ENCODE measurements around a stretch of chr11.

DNA sequence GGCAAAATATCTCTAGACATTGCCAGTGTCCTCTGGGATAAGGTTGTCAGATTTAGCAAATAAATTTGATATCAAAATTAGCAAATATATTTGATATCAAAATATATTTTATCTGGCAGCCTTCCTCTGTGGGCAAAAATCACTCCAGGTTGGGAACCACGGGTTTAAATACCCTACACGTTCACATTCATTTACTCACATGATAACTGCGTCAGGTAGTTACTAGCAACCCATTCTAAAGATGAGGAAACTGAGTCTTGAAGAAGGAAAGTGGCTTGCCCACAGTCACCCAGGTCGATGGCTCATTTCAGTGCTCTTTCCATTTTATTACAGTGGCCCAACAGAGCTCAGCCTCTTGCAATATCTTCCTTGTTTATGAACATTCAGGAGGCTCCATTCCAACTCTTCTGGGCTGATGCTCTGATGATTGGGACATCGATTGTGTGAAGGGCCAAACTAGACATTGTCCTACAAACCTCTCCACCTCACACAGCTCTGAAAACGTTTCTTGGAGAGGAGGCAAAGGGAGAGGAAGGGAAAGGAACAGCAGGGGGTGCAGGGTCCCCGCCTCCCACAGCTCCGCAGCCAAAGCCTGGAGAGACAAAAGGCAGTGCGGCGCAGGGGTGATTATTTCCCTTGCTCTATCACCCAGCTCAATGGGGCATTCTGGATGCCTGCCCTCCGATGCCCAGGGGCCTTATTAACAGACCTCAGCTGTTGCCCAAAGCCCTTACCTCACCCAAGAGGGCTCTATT lies 19.4 kb upstream of the CDON start:
- PRO-cap, result no peak

- PRO-cap, result bidirectional peak, plus-strand start at chr11:126154301, minus-strand start at chr11:126154121
Observed at GRCh38 chr11:126153981-126154424, 57.4 kb downstream of the RPUSD4 start.

- PRO-cap, result no peak
Observed at GRCh38 chr11:126172479-126173258, 38.8 kb downstream of the RPUSD4 start.

DNA sequence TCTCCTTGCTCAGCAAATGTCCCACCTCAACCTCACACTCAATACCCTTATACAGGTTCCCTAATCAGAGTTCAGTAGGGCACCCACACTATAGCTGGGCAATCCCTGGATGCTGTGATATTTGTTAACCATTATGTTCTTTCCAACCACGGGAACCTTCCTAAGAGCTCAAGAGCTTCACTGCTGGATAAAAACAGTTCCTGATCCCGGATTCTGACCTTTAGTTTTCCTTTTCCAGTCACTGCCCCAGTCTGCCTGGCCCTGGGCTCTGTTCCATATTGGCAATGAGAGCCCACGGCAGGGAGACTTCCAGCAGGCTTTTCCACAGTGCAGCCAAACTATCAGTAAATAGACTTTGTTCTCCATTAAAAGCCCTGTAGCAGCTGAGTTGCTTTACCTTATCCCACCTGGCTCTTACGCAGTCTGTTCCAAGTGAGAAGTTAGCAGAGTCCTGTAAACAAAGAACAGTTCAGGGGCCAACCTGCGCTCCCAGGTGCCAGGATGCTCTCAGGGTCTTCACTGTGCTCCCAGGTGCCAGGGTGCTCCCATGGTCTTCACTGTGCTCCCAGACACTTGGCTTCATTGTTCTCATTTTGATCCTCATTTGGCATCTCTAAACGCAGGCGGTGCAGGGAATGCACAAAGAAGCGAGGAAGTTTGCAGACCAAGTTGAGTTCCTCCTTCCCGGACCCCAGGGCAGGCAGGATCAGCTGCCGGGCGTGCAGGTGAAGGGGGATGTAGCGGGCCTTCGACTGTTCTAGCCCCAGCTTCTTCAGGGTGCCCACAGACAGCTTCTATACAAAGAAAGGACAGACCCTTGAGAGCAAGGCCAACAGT lies 8.4 kb downstream of the RPUSD4 start:
- PRO-cap, result no peak

- PRO-cap, result no peak
Observed at GRCh38 chr11:126277804-126278642, 4.9 kb upstream of the TIRAP start.

DNA sequence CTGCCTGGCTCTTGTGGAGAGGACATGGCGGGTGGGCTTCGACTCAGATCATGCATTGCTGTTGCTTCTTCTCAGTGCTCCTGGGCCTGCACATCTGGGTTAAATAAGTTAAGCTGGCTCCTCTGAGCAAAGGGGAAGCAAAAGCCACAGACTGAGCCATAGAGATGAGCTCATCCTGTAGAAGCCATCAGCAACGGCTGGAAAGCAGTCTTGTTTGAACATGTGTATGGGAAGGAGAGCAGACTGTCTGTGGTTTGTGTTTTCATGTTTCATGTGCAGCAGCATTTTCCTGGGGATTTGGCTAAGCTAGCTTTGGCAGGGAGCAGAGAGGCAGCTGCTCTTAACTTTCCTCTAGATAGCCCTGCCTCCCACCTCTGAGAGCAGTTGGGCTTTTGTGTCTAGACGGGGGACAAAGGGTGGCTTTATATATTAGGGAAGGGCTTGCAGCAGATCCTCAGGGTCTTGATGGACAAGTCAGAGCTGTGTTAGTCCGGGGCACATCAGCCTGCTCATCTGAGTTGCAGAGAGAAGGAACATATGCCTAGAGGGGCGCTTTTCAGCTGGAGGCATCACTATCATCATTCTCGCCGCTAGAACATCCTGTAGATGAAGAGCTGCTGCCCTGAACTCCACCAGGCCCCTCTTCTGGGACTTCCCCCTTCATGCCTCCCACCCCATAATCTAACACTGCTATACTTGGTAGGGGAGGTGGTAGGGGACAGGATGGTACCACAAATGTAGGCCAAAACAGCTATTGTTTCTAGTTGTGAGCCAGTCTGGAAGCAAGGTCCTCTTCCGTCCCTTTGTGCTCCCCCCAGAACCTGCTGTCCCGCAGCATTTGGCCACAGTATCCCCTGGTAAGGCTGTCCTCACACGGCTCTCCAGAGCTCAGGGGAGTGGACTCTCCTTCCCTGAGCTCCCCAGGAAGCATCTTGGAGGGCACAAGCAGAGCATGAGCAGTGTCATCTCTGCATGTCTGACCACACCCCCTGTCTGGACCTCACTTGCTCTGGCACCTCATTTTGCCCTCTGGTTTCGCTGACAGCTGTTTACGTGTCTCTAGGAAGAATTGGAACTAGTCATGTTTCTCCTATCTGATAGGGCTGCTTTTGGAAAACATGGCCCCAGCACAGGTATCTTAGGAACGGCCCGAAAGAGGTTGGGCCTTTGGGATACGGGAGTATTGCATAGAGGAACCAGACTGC lies 15.2 kb downstream of the DCPS start:
- PRO-cap, result no peak

DNA sequence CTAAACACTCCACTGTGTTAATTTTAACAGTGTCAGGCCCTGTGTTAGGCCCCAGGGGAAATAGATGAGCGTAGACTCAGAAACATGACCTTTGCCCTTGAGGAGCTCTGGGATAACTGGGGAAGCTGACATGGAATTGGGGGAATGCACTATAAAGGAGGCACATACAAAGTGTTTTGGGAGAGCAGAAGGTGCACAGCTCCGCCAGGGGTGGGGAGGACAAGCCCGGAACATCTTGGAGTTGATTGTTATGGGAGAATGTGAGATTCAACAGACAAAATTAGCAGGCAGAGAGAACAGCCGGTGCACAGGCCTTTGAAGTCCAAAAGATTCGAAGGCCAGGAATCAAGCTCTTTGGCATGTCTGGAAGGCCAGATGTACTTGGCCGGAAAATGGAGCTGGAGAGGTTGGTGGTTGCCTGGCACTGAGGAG lies 71.8 kb downstream of the ST3GAL4 start:
- PRO-cap, result no peak

GRCh38 chr11:126474927-126475503 lies 119.5 kb downstream of the ST3GAL4 start:
- PRO-cap, result no peak

- PRO-cap, result no peak
Observed at GRCh38 chr11:127003060-127003558, 2.5 kb upstream of the KIRREL3 start.

DNA sequence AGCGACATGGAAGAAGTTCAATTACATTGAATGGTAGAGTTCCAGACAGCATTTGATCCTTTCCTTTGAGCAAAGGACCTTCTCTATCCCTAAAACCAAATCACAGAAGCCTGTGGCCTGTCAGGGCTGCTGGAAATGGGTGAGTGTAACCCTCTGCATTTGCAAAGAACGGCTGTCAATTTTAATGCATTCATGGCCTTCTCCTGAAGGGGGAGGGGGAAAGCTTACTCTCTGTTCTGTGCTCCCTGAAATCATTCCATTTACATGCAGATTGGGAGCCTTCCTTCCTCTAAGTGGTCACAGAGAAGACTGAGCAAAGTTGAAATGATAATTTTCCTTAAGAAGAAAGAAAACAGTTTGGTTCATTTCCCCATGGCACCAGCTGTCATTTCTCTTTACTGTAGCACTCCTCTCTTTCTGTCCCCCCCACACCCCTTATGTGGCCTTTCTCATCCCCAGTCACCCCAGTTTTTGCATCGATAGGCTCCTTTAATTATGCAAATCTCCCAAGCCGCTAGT lies 109.3 kb upstream of the KIRREL3 start:
- PRO-cap, result no peak

- PRO-cap, result unidirectional peak, plus-strand start at chr11:127758175
Observed at GRCh38 chr11:127758099-127758450, 757.5 kb upstream of the KIRREL3 start.

- PRO-cap, result no peak
Observed at GRCh38 chr11:128021324-128021852, 566.0 kb downstream of the ETS1 start.

- PRO-cap, result no peak
Observed at GRCh38 chr11:128208325-128209063, 378.9 kb downstream of the ETS1 start.

DNA sequence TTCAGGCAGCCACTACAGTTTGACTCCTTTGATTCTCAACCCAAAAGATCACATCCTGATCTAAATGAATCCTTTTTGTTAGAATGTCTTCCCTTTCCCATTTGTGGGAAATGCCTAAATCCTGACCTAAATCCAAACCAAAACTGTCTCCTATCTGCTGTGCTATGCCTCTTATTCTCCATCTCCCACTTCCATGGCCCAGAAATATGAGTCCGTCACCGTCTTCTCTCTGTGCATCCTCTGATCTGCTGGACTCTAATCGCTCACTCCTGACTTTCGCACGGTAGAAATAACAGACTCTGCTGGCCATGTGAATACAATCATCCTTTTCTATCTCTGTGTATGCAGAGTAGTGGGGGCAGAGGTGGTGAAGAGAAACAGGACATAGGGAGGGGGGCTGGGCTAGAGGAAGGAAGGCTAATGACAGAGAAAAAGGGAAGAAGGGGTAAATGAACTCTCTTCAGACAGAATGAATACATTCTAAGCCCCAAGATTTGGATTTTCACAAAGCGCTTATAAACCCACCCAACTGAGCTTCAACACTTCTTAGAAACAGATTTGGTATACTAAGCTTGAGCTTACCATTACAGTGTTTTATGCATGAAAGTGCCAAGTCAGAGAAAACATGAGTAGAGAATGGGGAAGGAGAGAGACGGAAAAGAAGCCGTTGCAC lies 324.9 kb downstream of the ETS1 start:
- PRO-cap, result bidirectional peak, plus-strand start at position 387 of the sequence, minus-strand start at position 261 of the sequence

DNA sequence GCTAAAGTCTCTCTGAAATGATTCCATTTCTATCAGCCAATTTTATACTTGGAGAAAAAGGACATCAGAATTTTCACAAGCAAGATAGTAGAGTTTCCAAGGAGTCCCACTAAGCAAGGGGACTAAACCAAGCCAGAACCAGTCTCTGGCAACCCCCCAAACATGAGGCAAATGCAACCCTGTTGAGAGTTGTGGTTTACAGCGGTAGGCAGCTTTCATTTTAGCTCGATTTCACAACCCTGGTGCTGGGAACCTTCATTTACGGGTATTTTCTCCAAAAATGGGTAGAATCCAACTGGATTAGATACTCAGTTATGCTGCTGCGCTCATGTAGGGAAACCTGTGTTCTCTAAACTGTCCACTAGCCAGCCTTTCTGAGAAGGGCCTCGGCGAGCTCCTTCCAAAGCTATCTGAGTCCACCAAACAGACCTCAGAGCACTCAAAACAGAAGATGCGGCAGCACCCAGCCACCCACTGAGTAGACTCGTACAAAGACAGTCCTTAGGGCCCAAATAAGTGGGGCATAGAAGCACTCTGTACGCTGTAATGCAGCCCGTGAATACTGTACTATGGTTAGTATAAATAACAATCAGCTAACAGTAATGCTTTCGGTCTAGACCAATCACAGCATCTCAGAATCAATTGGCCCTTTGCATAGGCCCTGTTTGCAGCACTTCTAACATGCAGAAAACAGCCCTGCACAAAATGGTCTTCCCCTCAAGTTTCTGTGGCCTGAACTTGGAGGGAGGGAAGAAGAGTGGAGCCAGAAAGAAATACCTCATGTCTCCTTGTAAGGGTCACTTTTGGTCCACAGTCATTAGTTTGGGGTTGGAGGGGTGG lies 104.7 kb downstream of the ETS1 start:
- PRO-cap, result unidirectional peak, minus-strand start at position 412 of the sequence; unidirectional peak, minus-strand start at position 486 of the sequence

- PRO-cap, result unidirectional peak, plus-strand start at chr11:128498940
Observed at GRCh38 chr11:128498564-128499408, 88.6 kb downstream of the ETS1 start.

DNA sequence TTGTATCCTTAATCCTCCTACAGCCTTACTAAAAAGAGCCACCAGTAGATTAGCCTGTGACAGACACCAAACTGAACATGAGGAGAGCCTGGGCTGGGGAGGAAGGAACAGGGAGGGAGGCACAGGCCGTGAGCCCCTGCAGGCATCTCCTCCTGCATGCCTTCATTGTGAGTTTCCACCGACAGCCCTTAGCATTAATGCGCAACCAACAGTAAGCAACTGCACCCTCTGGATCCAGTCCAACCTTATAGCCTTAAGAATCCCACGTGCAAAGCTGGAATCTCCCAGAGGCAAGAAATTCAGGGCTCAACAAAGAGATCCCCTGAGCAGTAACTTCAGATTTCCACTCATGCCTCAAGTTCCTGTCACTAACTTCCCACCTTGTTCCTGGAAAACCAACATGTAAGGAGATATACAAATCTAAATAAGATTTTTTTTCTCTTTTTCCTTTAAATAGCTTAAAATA lies 84.6 kb downstream of the ETS1 start:
- PRO-cap, result no peak

GRCh38 chr11:128525872-128526473 lies 61.4 kb downstream of the ETS1 start:
- PRO-cap, result unidirectional peak, minus-strand start at chr11:128526089

GRCh38 chr11:128544010-128544383 lies 43.4 kb downstream of the ETS1 start:
- PRO-cap, result unidirectional peak, minus-strand start at chr11:128544304

GRCh38 chr11:128550813-128551388 lies 36.5 kb downstream of the ETS1 start:
- PRO-cap, result no peak